Endothelial cell (in vitro differentiated cells): ENCODE measurements around a stretch of chr3.

DNA sequence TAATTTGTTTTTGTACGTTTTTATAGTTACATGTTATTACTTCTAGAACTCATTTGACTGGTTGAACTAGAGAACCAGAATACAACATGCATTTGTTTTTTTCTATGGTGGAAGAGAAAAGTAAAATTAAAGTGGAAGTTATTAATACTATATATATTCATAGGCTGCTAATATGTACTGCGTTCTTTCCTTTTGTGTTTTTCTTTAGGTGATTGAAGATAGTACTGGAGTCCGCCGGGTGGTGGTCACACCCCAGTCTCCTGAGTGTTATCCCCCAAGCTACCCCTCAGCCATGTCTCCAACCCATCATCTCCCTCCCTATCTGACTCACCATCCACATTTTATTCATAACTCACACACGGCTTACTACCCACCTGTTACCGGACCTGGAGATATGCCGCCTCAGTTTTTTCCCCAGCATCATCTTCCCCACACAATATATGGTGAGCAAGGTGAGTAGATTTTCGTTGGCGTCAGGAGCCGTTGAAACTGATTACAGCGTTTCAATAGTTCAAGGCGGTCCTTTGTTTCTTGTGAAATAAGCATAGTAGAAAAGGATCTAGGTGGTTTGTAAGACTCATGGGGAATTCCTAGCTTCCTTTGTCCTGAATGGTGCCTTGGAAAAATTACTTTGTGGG is 200.8 kb downstream of the GHSR start:
- PRO-cap, result no peak

DNA sequence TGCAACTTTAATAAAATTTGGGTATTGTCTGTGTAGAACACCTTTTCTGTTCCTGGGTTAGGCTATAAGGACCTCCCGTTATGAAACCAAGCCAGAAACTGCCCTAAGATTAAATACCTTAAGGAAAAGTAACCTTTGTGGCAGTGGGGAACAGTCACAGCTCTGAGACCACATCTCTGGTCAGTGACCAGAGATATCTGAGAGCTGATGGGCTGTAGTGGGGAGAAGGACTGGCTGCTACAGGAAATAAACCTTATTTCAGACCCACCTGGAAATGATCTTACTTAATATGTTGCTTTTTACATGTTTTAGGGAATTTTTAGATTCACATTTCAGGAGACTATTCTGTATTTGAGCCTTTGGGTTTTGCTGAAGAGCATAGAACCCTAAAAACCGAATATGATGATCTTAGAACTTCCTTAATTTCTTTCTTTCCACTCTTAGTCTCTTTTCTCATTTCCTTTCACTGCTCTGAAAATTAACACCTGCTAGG is 175.9 kb downstream of the GHSR start:
- PRO-cap, result no peak

DNA sequence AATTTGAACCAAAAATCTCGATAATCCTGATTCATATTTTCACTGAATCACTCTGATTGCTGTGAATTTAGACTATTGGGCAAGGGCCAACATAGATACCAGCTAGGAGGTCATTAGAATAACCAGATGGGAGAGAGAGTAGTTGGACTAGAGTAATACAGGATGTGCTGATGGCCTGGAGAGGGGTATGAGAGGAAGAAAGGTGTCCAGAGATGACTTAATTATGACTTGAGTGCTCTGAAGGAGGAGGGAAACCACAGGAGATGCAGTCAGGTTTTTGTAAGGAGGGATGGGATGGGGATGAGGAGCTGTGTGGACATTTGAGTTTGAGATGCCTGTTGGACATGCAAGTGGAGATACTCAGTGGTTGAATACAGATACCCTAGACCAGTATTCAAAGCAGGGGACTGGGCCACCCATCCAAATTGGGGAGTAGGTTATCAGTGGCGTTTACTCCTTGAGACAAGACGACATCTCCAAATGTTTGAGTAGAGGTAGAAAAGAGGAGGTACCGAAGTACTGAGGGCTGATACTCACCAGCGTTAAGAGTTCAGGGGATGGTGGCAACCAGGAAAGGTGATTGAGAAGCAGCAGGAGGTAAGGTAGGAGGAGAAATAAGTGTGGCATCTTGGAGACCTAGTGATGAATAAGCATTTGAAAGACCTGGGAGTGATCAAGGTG is 96.6 kb downstream of the GHSR start:
- PRO-cap, result no peak

DNA sequence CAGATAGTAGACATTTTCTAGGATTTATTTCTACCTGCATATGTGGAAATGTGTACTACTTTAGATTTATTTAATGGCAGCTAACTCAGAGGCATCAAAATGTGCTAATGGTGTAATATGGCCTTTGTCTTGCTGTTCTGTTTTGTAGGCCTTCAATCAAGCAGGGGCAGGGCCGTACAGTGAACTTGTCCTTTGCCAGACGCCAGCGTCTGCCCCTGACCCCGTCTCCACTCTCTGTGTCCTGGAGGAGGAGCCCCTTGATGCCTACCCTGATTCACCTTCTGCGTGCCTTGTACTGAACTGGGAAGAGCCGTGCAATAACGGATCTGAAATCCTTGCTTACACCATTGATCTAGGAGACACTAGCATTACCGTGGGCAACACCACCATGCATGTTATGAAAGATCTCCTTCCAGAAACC is 95.6 kb downstream of the GHSR start:
- PRO-cap, result no peak

DNA sequence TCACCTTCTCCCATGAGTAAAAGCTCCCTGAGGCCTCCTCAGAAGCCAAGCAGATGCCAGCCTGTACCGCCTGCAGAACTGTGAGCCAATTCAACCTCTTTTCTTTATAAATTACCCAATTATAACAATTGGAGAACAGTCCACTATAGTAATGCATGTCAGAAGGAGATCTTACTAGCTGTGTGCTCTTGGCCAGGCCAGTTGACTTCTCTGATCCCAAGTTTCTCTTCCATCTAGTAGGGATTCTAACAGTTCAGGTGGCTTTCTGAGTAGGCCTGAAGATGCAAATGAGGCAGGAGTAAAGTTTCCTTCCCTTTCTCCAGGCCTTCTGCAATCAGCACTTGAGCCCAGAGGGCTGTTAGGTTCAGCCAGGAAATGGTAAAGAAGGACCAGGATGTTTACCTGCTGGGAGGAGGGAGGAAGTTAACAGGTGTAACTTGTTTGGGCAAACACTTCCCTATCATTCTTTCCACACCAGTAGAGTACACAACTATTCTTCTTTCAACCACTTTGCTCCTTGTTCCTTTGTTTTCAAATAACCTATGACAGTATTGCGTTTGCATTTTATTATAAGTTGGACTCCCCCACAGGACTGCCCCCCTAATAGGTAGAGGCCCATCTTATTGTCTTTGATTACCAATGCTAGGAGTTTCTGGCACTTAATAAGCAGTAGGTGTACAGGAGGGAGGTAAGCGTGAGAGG is 13.3 kb upstream of the TNFSF10 start:
- PRO-cap, result no peak

- PRO-cap, result no peak
Observed at GRCh38 chr3:172592121-172592692, 69.0 kb upstream of the TNFSF10 start.

DNA sequence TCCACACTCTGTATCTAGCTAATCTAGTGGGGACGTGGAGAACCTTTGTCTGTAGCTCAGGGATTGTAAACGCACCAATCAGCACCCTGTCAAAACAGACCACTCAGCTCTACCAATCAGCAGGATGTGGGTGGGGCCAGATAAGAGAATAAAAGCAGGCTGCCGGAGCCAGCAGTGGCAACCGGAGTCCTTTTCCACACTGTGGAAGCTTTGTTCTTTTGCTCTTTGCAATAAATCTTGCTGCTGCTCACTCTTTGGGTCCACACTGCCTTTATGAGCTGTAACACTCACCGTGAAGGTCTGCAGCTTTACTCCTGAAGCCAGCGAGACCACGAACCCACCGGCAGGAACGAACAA is 116.8 kb downstream of the ECT2 start:
- PRO-cap, result no peak

DNA sequence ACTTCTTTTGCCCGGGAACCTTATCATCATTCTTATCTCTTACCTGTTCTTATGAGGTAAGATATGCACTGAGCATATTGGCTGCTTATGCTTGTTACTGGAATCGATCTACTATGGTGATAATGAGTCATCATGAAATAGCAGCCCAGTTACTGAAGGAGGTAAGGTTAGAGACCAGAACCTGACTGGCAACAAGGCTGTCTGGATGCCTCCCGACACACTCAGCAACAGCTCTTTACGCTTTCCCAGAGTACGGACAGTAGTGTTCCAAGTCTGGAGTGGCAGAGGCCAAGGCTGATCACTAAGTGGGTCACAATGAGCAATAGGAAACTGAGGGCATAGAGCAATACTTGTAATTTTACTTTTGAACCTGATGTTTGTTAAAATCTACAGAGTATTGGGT is 314.1 kb downstream of the NLGN1 start:
- PRO-cap, result no peak

DNA sequence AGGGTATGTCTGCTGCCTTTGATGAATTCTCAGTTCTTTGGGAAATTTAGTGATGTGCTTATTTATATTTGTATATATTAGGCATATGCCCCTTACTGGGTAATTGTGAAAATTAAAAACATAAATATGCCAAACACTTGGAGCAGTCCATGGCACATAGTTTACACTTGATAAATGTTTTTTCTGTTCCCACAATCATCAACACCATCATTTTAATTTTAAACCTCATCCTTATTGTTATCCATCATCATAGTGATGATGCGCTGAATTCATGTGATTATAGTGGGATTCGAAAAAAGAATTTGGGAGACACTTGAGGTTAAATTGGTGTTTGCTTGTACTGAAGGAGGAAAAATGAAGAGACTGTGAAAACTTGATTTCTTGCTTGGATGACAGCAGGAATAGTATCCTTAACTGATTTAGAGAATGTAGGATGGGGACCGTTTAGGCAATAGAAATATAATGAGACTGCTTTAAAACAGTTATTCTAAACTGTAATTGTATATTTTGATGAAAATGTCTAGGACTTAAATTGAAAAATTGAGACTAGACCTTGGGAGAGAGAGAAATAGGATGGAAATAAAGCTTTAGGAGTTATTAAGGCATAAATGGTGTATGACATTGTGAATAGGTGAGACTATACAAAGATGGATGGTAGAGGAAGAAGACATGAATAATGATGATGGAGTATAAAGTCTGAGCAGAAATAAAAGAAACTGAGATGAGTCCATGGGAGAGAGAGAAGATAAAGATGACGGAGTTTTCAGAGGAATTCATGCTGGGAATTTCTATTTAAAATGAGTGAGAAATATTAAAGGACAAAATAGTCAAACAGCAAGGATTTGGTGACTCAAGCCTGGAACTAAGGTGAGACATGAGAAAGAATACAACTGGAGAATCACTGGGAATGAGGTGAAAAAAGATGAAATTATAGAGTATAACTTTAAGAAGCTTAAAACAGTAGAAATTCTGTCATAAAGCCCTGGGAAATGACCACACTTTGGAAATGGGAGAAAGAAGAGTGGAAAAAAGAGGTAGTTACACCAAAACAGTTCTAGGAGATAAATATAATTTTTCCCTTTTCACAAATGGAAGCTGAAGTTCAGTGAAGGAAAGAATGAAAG is 9.5 kb downstream of the NAALADL2 start:
- PRO-cap, result no peak

GRCh38 chr3:176321914-176322336 is 875.4 kb downstream of the TBL1XR1 start:
- PRO-cap, result no peak

- PRO-cap, result unidirectional peak, minus-strand start at chr3:177015338
Observed at GRCh38 chr3:177015156-177016122, 181.8 kb downstream of the TBL1XR1 start.

DNA sequence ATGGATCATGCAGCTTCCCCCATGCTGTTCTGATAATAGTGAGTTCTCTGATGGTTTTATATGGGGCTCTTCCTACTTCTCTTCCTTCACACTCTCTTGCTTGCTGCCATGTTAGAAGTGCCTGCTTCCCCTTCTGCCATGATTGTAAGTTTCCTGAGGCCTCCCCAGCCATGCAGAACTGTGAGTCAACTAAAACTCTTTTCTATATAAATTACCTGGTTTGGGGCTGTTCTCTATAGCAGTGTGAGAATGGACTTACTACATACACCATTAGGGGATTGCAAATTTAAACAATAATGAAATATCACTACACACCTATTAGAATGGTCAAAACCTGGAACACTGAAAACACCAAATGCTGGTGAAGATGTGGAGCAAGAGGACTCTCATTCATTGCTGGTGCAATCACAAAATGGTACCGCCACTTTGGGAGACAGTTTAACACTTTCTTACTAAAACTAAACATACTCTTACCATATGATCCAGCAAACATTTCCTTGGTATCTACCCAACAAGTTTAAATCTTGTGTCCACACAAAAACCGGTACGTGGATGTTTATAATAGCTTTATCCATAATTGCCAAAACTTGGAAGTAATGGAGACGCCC is 30.7 kb downstream of the TBL1XR1 start:
- PRO-cap, result no peak

DNA sequence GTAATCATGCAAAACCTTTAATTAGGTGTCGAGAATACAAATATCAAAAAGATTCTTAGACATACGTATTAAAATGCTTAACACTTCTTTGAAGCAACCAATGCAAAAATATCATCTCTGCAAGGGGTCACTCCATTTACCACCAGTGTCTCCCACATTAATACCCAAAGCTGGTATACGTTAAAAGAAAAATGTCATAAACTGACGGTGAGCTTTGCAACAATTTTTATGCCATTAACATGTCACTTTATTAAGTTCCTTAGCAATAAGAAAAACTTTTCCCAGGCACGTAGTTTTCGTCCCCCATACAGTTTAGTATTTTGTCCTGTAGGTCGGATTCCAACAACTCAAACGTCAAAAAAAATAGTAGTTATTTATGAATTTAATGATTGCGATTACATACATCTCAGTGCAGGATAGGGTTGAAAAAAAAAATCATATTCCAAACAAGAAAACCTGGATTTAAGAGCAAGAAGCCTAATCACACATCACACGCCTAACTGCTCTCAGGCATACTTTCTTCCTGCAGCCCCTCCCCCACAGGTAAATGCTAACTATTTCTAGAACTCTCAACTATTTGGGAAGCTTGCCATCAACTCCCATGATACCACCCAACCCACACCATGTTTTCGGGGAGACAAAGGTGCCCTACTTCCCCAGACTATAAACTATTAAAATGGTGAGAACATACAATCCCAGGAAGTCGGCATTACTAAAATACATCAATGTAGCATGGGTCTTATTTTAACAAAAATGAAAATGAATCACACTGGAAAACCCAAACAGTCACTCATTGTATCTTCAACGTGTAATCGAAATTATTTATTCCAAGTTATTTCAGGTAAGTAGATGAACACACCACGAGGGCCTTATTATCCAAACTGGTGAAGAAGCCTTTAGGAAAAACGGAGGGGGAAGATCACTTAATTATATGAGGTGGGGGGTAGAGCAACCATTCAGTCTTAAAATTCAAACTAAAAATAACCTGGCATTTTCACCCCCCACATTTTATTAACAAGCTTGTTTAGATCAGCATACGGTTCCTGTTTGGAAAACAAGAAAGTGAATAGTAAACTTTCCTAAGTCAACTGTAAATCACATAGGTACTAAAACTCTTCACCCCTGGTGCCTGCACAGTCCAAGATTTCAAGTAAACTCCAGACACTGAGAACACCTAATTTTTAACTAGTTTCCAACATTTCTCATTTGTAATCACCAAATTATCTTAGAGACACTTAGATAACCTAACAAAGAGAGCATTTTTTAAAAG is 2.1 kb downstream of the TBL1XR1 start:
- PRO-cap, result bidirectional peak, plus-strand start at position 692 of the sequence, minus-strand start at position 678 of the sequence

DNA sequence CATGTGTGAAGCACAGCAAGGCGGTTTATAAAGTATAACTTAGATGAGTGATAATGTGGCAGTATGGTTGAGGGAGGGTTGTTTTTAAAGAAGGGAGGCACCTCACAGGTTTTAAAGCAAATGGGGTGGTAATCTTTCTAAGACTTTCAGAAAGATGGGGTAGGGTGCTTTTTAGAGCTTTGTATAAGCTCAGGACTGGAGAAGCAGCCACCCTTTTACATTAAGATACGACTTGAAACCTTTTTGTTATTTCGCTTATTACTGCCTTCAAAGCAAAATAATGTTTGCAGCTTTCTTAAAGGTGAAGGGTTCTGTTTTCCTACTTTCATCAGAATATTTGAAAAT is 1.1 kb upstream of the TBL1XR1 start:
- PRO-cap, result no peak

DNA sequence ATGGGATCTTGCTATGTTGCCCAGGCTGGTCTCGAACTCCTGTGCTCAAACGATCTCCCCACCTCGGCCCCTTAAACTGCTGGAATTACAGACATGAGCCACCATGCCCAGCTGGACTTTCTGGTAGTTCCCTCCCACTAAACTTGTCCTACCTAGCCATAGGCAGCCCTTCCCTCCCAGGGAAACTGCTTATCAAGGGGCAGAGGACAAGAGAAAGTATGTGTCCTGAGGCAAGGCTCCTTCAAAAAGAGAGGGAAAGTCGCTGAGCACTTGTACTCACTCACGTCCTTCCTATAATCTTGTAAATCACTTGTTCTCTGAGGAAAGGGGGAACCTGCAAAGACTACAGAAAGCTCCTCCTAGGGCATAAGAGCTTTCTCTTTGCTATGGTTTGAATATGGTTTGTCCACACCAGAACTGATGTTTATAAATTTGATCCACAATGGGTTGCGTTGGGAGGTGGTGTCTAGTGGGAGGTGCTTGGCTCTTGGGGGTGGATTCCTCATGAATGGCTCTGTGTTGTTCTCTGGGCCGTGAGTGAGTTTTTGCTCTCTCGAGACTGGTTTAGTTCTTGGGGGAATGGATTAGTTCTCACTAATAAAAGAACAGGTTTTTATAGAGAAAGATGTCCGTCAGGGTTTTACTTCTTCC is 13.7 kb upstream of the TBL1XR1 start:
- PRO-cap, result no peak

DNA sequence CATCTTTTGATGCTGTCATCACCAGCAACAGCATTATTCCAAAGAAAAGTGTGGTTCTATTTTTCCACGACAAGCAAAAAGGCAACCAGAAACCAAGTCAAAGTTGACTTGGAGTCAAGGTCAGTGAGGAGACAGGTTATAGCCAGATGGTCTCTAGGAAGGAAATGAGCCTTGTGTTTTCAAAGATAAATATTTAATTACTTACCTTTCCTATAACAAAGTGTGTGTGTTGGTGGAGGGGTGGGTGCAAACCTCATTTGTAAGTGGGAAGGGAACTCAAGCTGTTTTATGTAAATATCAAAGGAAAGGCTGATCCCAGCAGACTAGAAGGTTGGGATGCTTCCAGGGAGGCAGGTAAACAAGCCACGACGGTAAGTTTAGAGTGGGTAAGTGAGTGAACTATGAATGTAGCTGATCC is 81.8 kb upstream of the TBL1XR1 start:
- PRO-cap, result no peak

DNA sequence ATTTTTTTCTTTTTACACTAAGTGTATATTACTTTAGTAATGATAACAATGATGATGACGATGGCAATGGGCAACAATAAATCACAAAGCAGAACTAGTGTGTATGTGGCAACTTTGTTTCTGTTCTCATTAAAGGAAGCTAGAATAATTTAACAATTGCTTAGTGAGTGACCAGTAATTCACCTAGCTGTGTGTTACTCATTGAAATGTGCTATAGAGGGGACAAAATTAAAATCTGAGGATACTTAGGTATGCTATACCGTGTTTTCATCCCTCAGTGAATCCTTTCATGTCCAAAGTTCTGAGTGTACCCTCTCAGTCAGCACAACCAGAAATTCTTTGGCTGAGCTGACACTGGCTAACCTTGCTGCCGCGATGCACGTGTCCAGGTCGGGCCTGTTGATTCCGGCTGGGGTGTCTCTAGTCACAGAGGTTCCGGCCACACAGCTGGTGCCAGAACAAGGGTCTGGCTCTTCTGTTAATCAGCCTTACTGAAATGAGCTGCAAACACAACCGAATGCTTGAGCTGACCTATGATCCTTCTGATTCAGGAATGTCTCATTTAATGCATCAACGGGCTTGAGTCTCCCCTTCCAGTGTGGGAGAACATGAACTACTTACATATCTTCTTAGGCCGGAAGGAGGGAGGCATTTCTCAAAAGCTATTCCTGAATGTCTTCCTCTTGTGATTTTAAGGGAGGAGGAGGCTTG is 318.7 kb upstream of the TBL1XR1 start:
- PRO-cap, result no peak

- PRO-cap, result no peak
Observed at GRCh38 chr3:177519438-177520117, 322.3 kb upstream of the TBL1XR1 start.

- PRO-cap, result no peak
Observed at GRCh38 chr3:178618197-178618610, 82.0 kb downstream of the KCNMB2 start.

DNA sequence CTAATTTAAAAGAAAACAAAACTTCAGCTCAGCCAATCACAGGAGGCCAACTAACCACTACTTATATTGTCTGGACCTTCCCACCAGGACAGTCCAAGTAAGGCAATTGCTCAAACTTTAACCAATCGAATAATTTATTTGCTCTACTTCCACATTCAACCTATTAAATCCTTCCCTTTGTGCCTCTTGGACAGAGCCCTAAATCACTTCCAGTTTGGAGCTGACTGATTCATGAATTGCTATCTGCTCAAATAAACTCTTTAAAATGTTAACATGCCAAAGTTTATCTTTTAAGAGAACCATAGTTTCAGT is 171.5 kb downstream of the KCNMB2 start:
- PRO-cap, result no peak